ENCODE results near the genes CCL3 and TBC1D3G.

DNA sequence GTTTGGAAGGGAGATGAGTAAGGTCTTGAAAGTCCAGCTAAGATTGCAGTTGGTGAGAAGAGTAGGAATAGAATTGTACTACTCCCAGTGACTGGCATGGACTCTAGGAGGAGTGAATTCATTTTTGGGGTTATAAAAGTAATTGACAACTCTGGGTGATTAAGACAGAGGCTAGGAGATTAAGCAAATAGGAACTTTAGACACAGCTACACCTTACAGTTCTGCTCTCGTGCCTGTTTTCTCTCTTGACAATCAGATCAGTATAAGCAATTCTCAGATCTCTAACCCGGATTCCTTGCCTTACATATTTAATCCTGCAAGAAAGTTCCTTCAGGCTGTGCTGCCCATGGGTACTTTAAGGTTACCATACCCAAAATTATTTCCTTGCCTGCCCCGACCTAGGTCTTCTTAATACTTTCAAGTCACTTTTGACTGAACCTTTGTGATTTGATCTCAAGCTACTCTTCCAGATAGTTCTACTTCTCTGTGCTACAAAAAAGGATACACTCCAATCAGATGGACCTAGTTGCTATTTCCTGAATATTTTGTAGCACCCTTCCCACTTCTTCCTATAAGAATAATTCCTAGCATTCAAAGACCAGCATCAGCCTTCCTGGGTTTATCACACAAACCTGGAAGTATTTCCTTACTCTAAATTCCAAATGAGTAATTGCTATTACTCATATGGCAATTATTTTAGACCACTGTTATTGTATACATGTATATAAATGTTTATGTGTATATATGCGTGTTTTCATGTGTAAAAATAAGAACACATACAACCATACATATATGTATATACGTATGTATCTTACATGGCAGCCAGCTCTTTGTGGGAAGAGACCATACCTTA lies 130.9 kb downstream of the MYO1D start:
- RRBS, result no CpG with 5 or more reads among the region's 5 CpGs

GRCh38 chr17:32875935-32876559 lies 877 bp downstream of the MYO1D start:
- RRBS, result under 1% methylated on average over 11 of the region's 29 CpGs

DNA sequence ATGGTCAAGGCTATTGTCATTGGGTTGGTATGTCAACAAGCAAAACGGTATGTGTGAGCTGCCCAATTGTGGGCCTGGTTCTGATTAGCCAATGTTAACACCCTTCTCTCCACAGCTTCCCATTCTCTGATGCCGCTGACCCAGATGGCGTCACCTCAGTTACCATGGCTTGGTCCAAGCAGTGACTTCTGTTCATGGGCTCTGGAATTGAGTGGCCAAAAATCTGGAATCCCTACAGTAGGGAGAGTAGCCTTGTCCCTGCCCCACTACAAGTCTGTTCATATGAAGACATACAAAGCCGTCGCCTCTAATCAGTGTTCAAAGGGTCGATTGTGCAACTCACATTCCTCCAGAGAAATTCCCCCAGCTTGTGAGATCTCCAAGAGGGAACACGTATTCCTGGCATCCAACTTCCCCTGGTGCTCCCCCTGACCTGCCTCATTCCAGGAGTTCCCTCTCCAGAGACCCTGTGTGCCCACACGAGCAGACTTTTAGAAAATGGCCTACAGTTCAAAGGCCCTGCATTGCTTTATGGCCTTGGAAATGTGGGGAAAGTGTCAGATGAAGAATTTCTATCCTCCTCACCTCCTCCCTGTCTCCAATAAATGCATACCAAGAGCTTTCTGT lies 15.9 kb downstream of the TMEM98 start:
- RRBS, result no CpG with 5 or more reads among the region's 8 CpGs

- RRBS, result no CpG with 5 or more reads among the region's 7 CpGs
These were observed 1.6 kb downstream of the LIG3 start for GRCh38 chr17:34981860-34982382.

DNA sequence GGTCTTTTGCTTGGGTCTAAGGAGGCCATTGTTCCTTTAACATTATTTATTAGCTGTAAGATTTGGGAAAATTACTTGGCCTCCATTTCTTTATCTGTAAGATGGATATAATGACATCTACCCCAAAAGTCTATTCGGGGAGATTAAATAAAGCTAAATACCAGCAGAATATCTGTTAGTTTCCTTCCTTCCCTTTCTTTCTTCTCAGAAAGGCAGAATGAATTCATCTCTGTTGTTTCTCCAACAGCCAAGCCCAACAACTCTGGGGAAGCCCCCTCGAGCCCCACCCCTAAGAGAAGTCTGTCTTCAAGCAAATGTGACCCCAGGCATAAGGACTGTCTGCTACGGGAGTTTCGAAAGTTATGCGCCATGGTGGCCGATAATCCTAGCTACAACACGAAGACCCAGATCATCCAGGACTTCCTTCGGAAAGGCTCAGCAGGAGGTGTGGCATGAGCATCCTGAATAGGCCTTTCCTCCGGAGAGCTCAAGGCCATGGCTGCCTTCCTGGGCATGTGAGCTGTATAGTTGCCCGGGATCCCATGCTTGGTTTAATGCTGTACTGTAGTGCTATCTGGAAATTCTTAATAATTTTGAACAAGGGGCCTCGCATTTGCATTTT lies 9.0 kb downstream of the LIG3 start:
- RRBS, result 81% methylated on average over 2 of the region's 11 CpGs

DNA sequence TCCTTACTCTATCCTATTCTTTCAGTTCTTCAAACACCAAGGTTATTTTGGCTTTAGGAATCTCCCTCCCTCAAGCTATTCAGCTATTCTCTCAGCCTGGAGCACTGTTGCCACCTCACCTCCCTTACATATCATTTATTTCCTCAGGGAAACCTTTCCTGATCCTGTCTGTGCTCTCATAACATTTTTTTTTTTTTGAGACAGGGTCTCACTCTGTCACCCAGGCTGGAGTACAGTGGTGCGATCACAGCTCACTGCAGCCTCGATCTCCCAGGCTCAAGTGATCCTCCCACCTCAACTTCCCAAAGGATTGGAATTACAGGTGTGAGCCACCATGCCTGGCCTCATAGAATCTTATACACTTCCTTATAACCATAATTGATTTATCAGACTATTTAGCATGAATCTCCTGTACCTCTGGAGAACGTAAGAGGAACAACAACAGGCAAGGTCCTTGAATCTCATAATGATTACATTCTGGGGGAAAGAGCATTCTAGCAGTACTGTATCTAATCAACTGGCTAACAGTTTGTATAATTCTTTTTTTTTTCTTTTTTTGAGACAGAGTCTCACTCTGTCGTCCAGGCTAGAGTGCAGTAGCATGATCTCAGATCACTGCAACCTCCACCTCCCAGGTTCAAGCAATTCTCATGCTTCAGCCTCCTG lies 18.7 kb downstream of the RFFL start:
- RRBS, result no CpG with 5 or more reads among the region's 4 CpGs

DNA sequence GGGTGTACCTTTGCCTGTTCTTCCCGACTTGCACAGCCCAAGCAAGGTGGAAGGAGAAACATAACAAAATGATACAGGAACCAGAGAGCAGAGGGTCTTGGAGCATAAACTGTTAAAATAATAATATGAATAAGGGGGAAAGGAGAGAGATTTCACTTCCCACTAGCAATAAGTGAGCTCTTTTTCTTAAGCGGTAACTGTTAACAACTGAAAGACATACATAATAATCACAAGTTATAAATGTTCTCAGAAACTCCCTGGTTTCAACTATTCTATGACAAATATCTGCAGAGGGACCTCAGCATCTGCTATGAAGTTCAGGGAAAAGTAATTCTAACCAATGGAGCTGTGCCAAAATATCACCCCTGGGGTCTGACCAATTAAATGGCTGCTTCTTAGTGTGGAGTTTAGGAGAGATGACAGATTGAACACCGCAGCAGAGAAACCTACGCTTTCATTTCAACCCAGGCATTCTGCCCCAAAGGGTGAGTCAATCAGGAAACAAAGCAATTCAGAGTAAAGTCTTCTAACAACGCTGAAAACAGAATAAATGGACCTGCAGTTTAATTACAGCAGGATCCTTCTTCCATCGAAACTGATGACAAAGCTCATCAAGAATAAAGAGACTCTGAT lies 17.0 kb downstream of the RFFL start:
- RRBS, result no CpG with 5 or more reads among the region's 6 CpGs

DNA sequence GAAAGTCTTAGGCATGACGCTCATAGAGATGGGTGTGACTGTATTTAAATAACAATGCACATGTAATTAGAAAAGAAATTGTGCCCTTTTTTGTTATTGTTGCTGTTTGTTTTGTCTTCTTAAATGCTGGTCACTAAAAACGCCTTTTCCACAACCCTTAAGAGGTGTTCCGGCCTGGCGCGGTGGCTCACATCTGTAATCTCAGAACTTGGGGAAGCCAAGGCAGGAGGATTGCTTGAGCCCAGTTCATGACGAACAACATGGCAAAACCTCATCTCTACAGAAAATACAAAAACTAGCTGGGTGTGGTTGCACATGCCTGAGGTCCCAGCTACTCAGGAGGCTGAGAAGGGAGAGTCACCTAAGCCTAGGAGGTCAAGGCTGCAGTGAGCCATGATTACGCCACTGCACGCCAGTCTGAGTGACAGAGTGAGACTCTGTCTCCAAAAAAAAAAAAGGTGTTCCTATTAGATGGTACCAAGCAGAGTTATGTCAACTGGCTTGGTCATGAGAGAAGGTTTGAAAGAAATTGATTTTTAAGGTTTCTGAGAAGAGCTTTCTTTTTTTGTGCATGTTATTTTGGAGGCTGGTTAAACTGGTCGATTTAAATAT lies 23.5 kb upstream of the RFFL start:
- RRBS, result no CpG with 5 or more reads among the region's 9 CpGs

GRCh38 chr17:35372776-35373394 lies 536 bp downstream of the SLFN11 start:
- RRBS, result no CpG with 5 or more reads among the region's 18 CpGs

DNA sequence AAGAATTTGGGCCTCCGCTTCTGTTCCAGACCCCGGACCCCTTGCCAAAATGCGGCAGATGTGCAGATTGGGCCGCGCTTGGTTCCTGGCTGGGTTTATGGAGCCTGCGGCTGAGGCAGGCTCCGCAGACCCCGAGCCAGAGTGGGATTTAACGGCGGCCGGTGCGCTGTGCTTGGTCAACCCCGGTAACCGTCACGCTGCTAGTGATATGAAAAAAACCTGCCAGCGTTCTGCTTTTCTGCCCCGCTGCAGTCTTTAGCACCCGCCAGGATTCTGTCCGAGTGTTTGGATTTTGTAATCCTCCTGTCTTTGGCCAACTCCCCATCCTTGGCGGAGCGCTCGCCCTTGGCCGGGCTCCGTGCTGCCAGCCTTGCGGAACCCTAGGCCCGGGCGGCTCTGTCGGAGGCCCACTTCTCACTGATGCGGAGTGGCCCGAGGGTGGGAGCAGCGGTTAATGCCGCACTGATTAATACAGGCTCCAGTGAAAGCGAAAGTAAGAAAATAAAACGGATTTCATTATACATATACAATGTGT lies 825 bp upstream of the SLFN11 start:
- RRBS, result no CpG with 5 or more reads among the region's 34 CpGs

DNA sequence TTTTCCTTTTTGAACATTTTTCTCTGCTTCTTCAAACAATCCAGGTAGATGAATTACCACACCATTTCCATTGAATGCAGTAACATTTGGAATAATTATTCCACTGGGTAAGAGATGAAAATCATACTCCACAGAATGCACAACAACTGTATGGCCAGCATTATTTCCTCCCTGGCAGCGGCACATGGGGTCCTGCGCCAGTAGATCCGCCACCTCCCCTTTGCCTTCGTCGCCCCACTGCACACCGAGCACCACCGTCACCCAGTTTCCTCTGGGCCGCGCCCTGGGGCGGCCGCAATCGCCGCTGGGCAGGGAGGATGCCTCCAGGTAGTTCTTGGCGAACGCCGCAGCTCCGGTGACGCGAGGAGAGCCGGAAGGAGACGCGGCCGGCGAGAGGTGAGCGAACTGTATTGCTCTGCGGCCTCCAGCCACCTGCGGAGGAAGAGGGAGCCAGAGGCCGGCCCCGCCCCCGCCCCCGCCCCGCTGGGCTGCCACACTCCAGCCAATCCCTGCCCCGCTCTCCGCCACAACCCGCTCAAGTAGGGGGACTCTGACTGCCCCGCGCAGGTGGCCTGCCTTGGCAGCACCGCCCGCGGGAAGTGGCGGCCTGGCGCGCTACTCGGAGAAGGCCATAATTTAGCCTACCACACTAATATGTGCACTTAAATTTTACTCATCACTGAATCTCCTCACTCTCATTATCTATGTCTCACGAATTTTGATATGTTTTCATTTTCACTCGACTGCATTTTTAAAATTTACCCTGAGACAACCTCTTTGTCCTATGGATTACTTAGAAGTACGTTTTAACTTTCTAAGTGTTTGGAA lies 11.9 kb upstream of the SLFN13 start:
- RRBS, result 3% methylated on average over 4 of the region's 47 CpGs

DNA sequence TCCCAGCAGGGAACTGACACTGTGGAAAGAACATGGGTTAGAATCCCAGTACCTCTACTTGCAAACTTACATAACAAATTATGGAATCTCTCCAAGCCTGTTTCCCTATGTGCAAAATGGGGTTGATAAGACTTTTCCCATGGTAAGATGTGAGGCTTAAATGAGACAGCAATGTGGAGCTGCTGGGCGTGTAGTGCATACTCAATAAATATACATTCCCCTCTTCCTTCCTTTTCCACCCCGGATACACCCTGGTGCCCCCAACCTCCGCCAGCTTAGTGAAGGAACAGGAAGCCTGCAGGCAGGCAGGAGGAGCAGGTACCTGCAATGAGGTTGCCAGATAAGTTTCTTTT lies 14.8 kb downstream of the C17orf50 start:
- RRBS, result no CpG with 5 or more reads among the region's 3 CpGs

- RRBS, result no CpG with 5 or more reads among the region's 11 CpGs
These were observed 3.5 kb downstream of the MMP28 start for GRCh38 chr17:35791810-35792471.

DNA sequence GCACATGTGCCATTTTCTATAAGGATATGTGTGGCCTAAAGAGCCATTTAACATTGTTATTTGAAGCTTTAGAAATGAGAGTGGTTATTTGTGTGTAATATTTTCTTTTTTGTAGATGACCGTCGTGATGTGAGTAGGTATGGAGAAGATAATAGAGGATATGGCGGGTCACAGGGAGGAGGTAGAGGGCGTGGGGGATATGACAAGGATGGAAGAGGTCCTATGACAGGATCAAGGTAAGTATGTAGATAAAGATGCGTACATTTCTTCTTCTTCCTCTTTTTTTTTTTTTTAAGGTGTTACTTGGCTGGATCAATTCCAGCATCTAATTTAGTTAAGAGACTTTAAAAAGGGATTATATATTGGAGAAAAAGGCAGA lies 14.7 kb downstream of the TAF15 start:
- RRBS, result no CpG with 5 or more reads among the region's 5 CpGs

DNA sequence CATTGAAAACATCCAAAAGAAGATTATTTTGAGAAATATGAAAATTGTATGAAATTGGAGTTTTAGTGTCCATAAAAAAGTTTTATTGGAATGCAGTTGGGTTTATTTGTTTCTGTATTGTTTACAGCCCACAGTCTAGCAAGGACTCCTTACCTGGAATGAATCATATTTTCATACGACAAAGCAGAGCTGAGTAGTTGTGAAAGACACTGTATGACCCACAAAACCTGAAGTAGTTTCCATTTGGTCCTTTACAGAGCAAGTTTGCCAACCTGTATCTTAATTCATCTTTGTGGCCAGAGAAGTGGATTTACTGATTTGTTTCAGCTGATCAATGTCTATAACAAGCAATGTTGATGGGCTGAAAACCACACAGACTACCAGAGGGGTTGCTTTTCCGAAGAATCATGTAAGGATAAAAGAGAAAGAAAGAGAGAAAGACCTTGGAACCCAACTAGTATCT lies 10.3 kb downstream of the CCL18 start:
- RRBS, result no CpG with 5 or more reads among the region's 2 CpGs

GRCh38 chr17:36089515-36090779 lies at the start of gene CCL3:
TSS of gene CCL3 (minus strand) at chr17:36090143.
- RRBS, result no CpG with 5 or more reads among the region's 12 CpGs

- RRBS, result no CpG with 5 or more reads among the region's 4 CpGs
These were observed 8.7 kb downstream of the CCL3L3 start for GRCh38 chr17:36187814-36188377.

DNA sequence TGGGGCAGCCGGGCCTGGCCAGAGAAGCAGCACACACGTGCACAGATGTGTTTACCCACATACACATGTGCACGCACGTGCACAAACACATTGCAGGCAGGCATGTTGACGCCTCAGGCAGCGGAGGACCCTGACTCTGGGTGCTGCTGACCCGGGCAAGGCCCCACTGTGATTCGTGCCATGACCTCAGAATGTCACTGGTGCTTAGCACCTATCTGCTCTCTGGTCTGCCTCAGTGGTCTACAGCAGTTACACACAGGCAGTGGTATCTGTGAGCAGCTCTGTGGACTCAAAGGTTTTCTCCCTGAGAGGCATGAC lies at the start of gene TBC1D3G:
Gene TBC1D3G (plus strand): TSS at position 247 of the 318 bp plus-strand sequence.
- RRBS, result no CpG with 5 or more reads among the region's 8 CpGs

DNA sequence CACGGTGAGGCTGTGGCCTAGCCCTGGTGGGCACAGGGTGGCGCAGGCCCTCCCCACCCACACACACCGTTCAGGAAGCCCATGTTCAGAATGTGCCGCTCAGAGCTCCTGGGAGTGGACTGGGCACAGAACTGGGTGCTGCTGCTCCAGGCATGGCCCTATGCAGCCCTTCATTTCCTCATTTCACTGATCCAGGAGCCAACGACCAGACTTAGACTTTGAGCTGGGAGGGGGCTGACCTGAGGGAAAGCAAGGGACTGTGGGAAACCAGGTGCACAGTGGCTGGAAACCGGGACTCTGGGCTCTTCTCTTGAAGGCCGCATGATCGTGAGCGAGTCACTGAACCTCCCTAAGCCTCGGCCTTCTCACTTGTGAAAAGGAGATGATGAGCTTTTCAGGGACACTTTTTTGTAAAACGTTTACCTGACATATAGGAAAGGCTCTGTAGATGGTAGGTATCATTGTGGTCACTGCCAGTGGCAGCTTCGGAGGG lies 2.3 kb upstream of the MRM1 start:
- RRBS, result no CpG with 5 or more reads among the region's 12 CpGs